ENCODE measurements around the genes LAX1 and GOLT1A.

GRCh38 chr1:203291047-203292025 lies 14.0 kb upstream of the BTG2 start:
- RRBS: no CpG with 5 or more reads among the region's 18 CpGs

DNA sequence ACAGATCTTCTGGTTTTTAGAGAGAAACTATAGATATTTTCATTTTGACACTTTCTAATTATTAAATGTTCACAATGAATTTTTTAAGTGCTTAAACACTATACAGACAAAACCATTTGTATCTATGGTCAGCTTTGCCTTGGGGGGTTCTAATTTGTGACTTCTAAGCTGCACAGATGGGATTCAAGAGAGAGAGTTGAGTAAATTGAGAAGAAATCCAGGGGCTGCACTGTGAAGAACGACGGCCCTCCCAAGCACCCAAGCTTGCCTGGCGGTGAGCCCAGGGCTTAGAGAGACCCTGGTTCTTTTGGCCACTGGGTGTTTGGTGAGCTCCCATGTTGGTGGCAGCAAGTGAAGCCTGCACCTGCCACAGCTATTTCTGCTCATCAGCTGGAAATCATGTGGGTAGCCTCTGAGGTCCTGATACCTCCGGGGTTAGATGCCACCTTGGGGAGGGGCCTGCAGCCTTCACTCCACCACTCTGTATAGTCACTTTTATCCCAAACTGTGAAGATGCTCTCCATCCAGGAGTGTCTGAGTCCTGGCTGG lies 6.2 kb upstream of the BTG2 start:
- RRBS: no CpG with 5 or more reads among the region's 4 CpGs

DNA sequence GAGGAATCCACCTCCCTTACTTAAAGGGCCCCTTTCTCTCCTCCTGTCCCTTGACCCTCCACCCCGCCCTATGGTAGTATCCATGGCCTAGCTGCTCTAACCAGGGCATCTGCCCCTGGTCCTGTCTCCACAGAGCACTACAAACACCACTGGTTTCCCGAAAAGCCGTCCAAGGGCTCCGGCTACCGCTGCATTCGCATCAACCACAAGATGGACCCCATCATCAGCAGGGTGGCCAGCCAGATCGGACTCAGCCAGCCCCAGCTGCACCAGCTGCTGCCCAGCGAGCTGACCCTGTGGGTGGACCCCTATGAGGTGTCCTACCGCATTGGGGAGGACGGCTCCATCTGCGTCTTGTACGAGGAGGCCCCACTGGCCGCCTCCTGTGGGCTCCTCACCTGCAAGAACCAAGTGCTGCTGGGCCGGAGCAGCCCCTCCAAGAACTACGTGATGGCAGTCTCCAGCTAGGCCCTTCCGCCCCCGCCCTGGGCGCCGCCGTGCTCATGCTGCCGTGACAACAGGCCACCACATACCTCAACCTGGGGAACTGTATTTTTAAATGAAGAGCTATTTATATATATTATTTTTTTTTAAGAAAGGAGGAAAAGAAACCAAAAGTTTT lies 1.8 kb downstream of the BTG2 start:
- RRBS: no CpG with 5 or more reads among the region's 21 CpGs

- RRBS: no CpG with 5 or more reads among the region's 9 CpGs
Observed at GRCh38 chr1:203320268-203321383, 15.3 kb downstream of the BTG2 start.

GRCh38 chr1:203324567-203324941 lies 19.2 kb downstream of the BTG2 start:
- RRBS: no CpG with 5 or more reads among the region's 6 CpGs

DNA sequence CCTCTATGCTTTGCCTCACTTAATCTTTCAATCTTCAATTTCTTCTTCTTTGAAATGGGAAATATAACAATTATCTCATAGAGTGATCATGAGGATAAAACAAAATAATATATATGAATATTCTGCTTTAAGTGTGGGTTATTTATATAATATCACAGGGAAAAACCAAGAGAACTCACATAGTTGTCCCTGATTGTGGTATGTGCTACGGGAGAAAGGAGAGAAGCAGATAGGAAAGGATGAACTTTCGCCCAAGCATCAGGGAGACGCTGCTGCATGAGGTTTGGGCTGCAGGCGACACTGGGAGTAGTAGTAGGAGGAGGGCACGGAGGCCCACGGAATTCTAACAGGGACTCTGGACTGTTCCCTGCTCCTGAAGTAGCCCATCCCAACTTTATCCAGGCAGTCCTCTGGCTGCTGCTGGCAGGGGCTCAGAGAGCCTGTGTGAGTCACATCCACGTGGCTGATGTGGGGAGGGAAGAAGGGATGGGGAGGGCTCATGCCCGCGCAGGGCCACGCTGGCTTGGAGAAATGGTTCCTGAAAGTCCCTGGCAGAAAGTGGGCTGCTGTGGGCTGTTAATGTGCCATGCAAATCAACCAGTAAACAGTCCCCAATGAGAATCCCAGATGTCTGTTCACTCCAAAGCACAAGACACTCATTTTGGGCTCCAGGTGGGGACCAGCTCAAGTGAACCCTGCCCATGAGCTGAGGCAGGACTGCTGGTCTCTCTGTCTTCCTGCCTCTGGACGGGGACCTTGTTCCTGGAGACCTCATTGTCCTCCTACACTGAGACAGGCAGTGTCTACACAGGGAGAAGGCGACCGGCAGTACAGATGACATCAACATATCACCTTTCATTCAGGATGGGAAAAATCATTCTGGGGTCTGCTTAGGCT lies 57.5 kb upstream of the FMOD start:
- RRBS: no CpG with 5 or more reads among the region's 13 CpGs

DNA sequence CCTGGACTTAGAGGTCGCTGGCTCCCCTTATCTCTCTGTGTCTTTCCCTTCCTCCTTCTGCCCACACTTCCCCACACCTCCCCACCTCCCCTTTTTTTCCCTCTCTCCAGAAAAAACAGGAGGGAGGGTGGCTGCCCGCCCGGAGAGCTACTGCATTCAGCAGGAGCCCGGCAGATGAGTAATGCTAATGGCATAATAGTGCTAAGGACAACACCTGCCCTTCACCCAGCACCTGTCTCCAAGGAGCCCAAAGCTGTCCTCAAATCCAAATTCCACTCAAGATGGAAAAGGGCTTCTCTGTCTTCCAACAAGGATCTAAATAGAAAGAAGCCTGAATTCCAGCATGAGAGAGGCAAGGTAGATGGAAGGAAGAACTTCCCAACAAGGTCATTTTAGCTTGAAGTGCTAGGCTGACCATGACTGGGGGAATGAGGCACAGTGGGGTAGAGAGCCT lies 11.3 kb upstream of the PRELP start:
- RRBS: no CpG with 5 or more reads among the region's 4 CpGs

DNA sequence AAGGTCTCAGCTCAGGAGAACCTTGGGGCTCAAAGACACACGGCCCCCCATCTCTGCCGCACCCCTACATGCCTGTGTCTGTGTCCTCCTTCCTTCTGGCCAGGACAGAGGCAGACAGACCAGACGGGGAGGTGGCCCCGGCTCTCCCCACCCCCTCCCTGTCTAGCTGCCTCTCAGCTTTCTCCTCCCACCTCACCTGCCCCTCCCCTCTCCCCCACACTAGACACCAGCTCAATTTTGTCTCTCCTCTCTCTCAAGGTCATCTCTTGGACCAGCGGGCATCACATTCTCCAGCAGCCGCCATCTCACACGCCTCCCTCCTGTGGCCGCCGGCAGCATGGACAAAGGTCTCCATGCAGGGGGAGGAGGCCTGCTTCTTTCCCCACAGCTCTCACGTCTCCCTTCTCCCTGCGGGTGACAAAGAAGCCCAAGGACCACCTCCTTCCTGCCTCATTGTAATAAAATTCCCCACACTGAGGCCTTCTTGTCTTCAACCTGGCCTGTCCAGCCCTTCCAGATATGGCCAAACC lies 14.5 kb downstream of the OPTC start:
- RRBS: no CpG with 5 or more reads among the region's 11 CpGs

DNA sequence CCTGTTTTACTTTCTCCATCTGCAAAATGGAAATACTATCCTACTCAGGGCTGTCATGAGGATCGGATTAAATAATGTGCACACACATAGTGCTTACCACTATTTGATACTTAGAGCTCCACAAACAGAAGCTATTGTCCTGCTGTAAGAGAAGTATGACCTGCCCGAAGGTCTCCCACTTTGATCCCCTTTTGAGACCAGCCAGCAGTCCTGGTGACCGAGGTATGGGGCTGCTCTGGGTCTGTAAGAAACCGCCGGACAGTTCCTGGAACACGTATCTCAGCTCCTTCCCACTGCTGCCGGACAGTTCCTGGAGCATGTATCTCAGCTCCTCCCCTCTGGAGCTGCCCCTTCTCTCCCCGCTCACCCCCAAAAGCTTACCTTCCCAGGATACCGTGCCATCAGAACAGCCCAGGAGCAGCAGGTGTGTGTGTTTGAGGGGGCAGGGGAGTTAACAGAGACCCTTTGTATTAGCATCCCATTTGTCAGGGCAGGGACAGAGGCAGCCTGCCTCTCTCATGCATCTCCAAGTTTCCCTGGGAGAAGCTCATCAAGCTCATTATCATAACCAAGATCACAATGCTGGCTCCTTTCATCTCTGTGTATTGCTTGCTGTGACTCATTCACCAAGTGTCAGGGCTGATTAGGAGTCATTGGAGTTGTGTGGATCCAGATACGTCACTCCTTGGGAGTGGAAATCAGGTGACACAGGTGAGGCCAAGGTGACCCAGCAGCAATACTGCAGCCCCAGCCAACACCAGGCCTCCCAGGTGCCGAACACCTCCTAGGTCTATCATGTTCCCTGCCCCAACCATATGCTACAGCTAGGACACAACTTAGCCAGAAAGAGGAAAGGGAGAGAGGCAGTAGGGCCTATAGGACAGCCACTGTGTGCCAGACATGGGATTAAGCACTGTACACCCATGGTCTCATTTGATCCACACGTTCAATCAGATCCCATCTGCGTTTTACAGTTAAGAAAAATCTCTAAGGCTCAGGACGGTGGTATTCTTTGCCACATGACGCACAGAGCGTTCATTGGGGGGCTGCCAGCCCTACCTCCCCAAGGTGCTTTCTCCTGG lies 25.3 kb downstream of the OPTC start:
- RRBS: no CpG with 5 or more reads among the region's 16 CpGs

DNA sequence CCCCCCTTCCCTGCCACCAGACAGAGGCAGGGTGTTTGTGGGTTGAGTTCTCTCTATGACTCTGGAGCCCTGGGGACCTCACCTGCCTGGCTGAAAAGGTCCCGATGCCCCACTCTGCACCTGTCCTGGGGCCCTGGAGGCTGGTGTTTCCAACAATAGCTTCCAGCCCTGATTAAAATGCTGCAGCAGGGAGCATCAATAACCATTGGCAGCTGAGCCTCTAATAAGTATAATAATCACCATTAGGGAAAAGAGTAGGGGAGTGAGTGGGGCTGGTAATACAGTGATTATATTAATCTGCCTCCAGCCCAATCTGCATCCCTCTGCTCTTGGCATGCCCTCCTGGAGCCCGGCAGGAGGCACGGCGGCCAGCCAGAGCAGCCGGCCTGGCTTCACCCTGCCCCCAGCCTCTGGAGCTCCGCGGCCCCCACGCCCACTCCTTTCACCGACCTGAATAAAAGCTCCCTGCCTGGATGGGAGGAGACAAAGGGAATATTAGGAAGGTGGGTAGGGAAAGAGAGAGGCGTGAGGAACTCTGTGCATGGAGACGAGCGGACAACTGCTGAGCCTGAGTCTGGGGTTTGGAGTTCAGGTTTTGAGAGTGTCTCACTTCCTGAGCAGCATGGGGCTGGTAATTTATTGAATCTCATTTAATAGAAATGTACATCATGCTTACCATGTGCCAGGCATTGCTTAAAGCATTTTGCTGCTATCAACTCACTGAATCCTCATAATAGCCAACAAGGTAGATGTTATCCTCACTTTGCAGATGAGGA lies 28.3 kb downstream of the OPTC start:
- RRBS: no CpG with 5 or more reads among the region's 12 CpGs

- RRBS: no CpG with 5 or more reads among the region's 4 CpGs
Observed at GRCh38 chr1:203649299-203649790, 22.7 kb downstream of the ATP2B4 start.

DNA sequence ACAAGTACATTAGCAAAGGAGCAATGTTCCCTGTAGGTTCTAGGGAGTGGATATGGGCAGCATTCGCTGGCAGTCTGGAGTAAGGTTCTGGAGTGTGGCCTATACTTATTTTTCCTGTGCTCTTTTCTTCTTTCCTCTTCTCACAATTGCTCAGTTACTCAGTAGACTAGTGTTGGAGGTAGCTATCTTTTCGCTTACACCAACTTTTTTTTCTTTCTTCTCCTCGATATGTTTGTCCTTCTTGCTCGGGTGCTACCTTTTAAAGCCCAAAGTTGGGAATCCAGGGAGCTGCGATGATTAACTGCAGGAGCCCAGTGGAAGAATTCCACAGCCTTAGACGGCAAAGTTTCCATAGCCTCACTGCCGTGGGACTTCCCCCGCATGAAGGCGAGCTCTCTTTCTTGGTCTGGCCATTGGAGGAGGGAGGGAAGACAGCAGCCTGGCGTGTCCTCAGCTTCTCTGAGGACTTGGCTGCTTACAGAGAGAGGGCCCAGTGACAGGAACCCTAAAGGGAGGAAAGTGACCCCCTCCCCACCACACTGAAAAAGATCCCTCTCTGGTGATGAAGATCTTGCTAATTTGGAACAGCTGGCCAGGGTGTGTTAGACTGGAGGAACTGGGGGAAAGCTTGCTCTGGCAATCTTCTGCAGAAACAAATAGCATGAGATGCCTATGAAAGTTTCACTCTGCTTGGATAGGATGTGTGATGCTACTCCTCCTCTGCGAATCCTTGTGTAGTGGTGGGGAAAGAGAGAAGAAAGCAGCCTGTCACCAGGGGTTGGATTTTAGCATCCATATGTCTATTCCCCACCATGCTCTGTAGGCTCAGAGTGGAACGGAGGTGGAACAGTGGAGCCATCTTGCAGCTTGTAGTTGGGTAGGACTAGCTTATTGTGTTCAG lies 41.0 kb downstream of the ATP2B4 start:
- RRBS: no CpG with 5 or more reads among the region's 12 CpGs

- RRBS: no CpG with 5 or more reads among the region's 12 CpGs
Observed at GRCh38 chr1:203764775-203765421, at the start of gene LAX1. LAX1 (plus strand) TSS chr1:203765183.

DNA sequence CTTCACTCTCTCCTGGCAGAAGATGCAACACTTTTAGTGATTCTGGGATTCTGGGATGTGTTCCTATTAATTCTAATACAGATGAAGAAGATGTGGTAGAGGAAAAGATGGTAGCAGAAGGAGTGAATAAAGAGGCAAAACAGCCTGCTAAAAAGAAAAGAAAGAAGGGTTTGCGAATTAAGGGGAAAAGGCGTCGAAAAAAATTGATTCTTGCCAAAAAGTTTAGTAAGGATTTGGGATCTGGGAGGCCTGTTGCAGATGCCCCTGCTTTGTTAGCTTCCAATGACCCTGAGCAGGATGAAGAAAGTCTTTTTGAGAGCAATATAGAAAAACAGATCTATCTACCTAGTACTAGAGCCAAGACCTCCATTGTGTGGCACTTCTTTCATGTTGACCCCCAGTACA lies 2.1 kb downstream of the ZBED6 start:
- RRBS: no CpG with 5 or more reads among the region's 3 CpGs

DNA sequence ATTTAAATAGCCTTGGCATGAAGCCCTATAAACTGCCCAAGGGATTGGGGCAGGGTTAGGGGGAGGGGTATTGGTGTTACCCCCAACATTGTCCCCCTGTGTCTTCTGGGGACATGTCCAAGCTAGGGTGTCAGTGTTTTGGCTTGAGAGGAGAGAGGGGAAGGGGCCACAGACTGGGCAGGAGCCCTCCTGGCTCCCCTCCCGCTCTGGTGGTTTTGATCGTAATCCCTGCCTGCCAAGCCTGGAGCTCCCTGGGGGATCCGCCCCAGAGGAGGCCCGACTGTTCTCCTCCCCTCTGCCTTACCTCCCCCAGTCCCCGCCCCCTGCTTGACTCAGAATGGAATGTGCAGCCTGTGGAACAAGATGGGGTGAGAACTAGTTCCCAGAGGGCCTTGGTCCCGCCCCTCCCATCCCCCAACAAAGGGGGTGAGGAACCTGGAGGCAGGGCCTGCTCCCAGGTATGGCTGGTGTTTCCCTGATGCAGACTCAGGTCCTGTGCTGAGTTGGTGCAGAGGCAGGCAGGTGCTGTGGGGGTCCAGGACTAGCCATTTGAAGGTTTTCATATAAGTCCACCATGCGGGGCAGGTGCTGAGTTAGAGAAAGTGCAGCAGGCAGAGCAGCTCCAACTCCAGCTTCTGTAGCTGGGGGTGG lies 7.4 kb downstream of the SOX13 start:
- RRBS: no CpG with 5 or more reads among the region's 7 CpGs

GRCh38 chr1:204102026-204102707 lies 29.3 kb downstream of the SOX13 start:
- RRBS: no CpG with 5 or more reads among the region's 15 CpGs

GRCh38 chr1:204145047-204145706 lies 6.7 kb downstream of the ETNK2 start:
- RRBS: no CpG with 5 or more reads among the region's 4 CpGs

DNA sequence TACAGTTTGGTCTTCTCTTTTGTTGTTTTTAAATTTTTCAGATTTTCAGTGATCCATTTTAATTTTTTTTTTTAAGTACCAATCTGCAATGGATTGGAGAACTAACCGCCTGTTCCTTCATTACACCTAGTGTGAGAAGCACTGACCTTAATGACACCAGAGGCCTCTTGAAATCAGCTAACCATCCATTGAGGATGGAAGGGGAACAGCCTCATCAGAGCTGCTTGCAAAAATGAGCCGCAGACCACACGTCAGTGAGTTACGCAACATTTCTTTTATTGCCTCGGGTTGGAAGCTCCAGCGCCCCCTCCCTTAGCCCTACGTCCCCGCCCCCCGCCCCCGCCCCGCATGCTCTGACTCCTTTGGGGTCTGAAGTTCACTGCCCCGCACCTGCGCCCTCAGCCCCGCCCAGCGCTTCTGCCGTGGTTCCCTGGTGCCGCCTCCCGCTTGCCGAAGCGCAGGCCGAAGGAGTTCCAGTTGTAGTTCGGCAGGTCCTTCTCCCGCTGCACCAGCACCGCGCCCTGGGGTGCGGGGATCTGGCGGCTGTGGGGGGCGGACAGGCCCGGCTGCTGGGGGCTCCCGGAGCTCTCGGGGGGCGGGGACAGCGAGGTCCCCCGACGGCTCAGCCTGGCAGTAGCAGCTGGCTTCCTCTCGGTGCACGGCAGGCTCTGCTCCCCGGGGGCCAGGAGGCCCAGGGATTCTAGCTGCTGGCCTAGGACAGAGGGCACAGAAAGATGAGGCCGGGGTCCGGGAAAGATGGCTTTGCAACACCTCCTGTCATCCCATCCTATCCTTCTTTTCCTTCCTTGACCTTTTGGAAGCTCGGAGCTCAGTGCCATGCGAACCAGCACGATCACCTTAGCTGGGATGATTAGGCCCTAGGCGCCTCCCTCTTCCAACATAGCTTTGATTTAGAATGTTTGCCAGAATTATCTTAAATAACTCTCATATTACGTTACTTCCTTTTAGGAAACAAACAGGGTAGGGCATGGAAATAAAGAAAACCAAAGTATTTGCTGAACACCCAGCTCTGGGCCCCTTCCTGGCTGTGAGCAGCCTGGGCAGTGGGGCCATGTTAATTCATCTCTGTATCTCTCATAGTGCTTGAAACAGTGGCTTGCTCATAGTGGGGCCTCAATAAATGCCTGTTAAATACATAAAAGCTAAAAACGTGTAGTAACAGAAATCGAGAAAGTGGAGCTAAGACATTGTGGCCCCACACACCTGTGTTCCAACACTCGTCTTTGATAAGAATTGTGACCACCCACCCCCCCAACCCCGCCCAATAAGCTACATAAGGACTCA lies 5.8 kb downstream of the KISS1 start:
- RRBS: 10% methylated on average over 8 of the region's 49 CpGs

GRCh38 chr1:204213567-204214763 lies at the start of gene GOLT1A:
GOLT1A (minus strand) TSS chr1:204213988.
- RRBS: 2% methylated on average over 8 of the region's 44 CpGs

DNA sequence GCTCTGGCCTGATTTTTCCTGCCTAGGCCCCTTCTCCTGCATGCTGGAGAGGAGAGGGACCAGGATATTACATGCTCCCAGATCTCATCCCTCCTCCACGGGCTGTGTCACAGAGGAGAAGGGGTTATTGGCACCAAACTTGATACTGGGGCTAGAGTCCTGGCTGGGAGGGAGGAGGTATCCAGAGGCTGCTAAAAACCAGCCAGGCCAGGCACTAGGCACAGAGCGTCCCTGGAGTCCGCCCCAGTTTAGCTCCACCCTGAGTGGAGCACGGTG lies 42.6 kb upstream of the GOLT1A start:
- RRBS: no CpG with 5 or more reads among the region's 4 CpGs